Vermiform appendix (tissue), 1 donor: ENCODE data around the gene OSBPL2.

- PRO-cap, result no peak
Measured at GRCh38 chr20:62117474-62118322, 4.6 kb upstream of the LSM14B start.

GRCh38 chr20:62122801-62123421 lies 636 bp downstream of the LSM14B start:
- PRO-cap, result unidirectional peak, minus-strand start at chr20:62122886; unidirectional peak, minus-strand start at chr20:62123021

DNA sequence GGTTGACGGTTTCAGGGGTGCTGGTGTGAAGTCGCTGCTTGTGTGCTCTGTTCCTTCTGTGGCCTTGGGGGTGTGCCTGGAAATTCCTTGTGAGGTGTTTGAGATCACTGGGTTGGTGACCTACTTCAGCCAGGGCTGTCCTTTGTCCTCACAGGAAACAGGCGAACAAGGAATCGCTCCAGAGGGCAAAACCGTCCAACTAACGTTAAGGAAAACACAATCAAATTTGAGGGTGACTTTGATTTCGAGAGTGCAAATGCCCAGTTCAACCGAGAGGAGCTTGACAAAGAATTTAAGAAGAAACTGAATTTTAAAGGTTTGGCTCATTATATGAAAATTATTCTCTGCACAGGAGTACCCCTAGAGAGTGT lies 8.1 kb downstream of the LSM14B start:
- PRO-cap, result no peak

- PRO-cap, result no peak
Measured at GRCh38 chr20:62142001-62142766, 1.0 kb downstream of the PSMA7 start.

- PRO-cap, result no peak
Measured at GRCh38 chr20:62200746-62201224, 18.0 kb downstream of the MTG2 start.

DNA sequence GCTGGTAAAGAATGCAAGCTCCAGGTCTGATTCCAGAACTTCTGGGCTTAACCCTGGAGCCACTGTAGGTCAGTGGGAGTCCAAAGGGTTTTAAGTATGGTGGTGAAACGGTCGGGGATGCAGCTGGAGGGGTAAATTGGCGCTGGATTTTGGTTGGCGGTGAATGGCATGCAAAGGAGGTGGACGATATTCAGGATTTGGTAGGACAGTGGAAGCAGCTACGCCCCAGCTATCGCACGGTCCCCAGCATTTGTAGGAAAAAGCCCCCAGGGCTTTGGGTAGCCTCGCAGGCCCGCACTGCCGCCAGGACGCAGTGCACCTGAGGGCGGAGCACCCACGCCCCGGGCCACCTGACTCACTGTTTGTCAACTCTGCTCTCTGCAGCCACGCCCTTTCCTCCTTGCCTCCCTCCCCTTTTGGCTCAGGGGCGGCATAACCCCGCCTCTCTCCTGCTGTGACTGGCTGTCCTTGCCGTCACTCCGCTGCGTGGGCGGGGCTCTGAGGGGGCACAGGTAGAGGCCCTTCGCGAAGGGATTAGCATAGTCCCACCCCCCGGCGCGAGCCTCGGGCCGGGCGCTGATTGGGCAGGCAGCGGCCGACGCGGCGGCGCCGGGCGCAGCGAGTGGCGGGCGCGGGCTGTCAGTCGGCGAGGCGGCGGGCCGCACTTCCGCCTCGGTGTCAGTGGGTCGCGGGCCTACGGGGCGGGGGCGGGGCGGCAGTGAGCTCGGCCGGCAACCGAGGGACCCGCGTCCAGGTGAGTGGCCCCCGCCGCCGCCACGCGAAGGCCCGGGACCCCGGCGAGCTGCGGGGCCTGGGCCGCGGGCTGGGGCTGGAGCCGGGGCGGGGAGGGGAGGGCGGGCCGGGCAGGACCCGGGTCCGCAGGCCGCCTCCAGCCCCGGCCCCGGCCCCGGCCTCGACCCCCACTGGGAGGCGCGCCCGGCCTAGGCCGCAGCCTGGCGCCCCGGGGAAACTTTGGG lies at the start of gene OSBPL2:
TSS of gene OSBPL2 (plus strand) at position 678 of the 977 bp plus-strand sequence.
- PRO-cap, result bidirectional peak, plus-strand start at position 681 of the sequence, minus-strand start at position 321 of the sequence; unidirectional peak, plus-strand start at position 778 of the sequence

- PRO-cap, result no peak
Measured at GRCh38 chr20:62267445-62267952, 29.2 kb downstream of the OSBPL2 start.

GRCh38 chr20:62361696-62362257 lies 5.3 kb downstream of the LAMA5 start:
- PRO-cap, result no peak

GRCh38 chr20:62374206-62375163 lies 7.4 kb upstream of the LAMA5 start:
- PRO-cap, result no peak

DNA sequence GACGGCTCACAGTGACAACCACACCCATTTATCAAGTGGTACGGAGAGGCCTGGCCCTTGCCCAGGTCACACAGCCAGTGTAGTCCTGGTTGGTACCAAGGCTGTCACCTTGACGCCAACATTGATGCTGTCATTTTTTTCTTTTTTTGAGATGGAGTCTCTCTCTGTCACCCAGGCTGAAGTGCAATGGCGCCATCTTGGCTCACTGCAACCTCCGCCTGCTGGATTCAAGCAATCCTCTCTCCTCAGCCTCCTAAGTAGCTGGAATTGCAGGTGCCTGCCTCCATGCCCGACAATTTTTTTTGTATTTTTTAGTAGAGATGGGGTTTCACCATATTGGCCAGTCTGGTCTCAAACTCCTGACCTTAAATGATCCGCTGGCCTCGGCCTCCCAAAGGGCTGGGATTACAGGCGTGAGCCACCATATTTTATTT lies 8.3 kb downstream of the CABLES2 start:
- PRO-cap, result no peak

DNA sequence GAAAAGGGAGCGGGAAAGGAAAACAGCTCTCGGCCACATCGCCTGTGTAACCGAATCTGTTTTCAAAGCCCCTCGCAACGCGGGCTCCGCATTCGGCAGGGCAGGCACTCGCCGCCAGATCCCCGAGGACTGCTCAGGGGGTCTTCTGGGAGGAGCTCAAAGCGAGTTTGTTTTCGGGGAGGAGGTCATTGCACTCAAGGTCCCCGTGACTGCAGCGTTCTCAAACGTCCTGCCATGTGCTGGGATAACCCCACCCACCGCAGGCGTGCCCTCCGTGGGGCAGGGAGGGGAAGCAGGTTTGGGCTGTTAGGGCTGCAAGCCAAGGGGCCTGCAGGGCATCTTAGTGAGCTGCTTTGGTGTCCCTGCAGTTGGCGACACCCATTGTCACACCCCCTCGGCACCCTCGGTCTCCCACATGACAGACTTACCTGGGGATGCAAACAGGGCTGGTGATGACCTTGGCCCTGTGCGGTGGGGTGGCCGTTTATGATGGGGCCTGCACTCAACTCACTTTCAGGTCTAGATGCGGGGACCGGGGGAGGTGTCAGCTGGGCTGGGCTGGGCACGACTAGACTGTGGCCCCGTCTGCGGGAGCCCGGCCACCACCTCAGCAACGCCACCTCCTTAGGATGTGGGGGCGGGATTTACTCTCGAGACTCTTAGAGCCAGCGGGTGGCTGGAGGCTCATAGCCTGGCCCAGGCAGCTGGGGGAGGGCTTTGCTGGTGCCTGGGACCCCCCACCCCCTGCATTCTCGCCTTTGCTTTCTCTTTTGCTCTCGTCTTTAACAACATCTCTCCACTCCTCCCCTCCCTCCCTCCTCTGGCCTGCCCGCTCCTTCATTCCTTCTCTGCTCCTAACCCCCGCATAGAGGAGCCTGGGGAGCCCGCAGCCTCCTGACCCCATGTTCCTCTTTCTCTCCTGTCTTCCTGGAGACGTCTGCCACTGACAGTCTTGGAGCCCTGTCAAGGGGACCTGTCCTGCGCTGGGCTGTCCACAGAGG lies 6.5 kb upstream of the GATA5 start:
- PRO-cap, result no peak

- PRO-cap, result no peak
Measured at GRCh38 chr20:62551863-62552544, 76.2 kb upstream of the GATA5 start.

GRCh38 chr20:62558420-62559191 lies 82.8 kb upstream of the GATA5 start:
- PRO-cap, result no peak

GRCh38 chr20:62624489-62625038 lies 17.7 kb upstream of the SLCO4A1 start:
- PRO-cap, result no peak

GRCh38 chr20:62668108-62668464 lies 25.8 kb downstream of the SLCO4A1 start:
- PRO-cap, result no peak

DNA sequence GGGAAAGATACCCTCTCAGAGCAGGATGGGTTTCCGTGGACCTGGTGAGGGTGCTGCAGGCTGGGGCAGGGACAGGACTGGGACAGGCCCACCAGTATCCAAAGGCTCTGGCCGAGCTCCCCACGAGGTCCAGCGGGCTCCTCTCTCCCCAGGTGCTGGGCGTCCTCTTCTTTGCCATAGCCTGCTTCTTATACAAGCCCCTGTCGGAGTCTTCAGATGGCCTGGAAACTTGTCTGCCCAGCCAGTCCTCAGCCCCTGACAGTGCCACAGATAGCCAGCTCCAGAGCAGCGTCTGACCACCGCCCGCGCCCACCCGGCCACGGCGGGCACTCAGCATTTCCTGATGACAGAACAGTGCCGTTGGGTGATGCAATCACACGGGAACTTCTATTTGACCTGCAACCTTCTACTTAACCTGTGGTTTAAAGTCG lies 29.3 kb downstream of the SLCO4A1 start:
- PRO-cap, result no peak

DNA sequence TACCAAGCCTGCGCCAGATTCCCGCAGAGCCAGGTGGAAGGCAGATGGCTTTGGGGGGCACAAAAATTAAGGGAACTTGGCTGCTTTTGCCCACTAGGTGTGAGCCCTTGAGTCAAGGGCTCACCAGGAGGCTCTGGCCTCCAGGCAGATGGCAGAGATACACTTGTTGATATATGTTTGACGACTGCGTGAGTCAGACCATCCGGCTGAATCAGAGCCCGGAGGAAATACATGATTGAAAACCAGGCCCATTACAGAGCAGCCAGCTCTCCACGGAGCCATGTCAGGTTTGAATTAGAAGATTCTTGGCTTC lies 5.2 kb upstream of the NTSR1 start:
- PRO-cap, result no peak

DNA sequence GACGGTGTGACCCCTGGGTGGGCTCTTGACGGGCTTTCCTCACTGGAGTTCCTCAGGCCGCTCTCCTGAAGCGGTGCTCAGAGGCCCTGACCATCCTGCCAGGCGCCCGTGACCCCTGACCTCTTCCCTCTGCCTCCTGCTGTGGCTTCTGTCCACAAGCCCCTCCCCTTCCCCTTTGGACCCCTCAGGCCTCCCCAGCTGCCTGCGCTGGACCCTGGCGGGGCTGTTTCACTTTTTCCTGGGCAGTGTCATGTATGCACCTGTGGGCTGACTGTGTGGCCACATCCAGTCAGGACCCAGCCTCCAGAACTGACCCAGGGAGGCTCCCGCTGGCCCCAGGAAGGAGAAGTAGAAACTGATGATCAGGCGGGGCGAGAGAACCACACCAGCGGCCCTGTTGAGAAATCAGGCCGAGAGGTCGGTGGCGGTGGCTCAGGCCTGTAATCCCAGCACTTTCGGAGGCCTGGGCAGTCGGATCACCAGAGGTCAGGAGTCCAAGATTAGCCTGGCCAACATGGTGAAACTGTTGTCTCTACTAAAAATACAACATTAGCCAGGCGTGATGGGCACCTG lies 1.3 kb downstream of the OGFR start:
- PRO-cap, result bidirectional peak, plus-strand start at position 452 of the sequence, minus-strand start at position 311 of the sequence

- PRO-cap, result no peak
Measured at GRCh38 chr20:62816540-62816891, 334 bp upstream of the COL9A3 start.

GRCh38 chr20:62837937-62839043 lies 21.4 kb downstream of the COL9A3 start:
- PRO-cap, result bidirectional peak, plus-strand start at chr20:62838707, minus-strand start at chr20:62838490